OVCAR3 (cell line): ENCODE measurements around the genes USP28 and REXO2.

GRCh38 chr11:113290334-113290568 is 24.1 kb upstream of the TTC12 start:
- RRBS = no CpG with 5 or more reads among the region's 1 CpG

- RRBS = no CpG with 5 or more reads among the region's 6 CpGs
Measured at GRCh38 chr11:113338889-113339582, 24.7 kb downstream of the TTC12 start.

DNA sequence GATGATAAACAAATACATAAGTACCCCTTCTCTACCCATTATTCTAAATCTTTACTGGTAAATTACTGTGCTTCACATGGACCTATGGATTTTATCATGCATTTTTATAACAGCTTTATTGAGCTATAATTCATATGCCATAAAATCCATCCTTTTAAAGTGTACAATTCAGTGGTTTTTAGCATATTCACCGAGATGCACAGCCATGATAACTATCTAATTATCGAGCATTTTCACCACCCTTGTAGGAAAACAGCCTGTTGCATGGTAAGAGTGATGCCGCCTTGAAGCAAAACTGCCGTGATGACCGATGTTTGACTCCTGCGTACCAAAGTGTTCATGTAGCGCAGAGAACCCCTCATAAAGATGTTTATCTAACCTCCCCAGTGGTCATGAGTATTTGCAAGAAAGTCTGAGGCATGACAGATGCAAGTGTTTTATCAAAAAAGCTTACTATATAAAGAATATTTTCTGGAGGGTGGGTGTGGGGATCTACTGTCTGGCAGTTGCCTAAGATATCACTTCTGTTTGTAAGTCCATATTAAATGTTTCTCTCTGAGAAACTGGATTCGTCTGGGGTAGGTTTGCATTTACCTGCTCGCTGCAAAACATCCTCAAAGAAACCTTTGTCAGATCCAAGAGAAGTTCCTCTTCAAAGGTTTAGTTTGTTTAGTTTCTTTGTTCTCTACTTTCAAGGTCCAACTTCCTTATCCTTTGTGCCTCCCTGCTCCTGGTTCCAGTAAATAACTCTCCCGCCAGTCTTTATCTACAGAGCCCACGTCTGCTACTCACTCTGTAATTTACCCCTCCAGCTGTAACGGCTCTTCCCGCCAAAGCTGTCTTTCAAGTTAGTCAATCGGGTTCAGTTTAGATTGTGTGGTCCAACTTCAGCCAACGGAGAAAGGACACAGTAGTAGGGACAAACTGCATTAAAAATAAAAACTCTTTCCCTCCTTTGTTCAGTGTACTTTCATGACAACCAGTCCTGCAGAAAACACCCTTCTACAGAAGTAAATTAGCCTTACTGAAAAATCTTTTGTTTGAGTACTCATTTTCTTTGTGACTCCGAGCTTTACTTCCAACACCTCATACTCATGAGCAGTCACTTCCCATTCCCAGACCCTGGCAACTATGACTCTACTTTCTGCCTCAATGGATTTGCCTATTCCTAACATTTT is 41.2 kb downstream of the TMPRSS5 start:
- RRBS = no CpG with 5 or more reads among the region's 16 CpGs

GRCh38 chr11:113690652-113691360 is 15.3 kb downstream of the TMPRSS5 start:
- RRBS = no CpG with 5 or more reads among the region's 10 CpGs

- RRBS = no CpG with 5 or more reads among the region's 4 CpGs
Measured at GRCh38 chr11:113837804-113838593, 37.4 kb downstream of the USP28 start.

GRCh38 chr11:113875431-113876233 is at the start of gene USP28:
TSS of gene USP28 (minus strand) at chr11:113875572.
- RRBS = 5% methylated on average over 29 of the region's 76 CpGs

DNA sequence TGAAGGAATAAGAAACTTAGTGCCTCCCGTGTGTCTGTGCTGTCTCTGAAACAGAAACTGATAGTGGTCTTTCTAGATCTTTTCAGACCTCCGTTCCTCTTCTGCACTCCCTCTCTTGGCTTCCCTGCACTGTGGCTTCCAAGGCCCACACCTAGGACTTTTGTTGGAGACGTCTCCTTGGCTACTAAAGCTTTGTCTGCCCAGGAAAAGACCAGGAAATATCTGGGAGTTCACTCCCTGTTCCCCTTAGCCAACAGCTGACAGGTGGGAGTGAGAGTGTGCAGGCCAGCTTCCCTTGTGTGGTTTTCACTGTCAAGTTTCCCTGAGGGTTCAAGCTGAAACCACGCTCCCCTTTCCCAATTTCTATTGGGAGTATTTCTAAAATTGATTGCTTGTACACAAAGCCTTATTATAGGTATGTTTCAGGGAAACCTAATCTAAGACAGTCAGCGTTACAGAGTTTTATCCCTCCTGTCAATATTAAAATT is 10.0 kb upstream of the HTR3B start:
- RRBS = no CpG with 5 or more reads among the region's 5 CpGs

DNA sequence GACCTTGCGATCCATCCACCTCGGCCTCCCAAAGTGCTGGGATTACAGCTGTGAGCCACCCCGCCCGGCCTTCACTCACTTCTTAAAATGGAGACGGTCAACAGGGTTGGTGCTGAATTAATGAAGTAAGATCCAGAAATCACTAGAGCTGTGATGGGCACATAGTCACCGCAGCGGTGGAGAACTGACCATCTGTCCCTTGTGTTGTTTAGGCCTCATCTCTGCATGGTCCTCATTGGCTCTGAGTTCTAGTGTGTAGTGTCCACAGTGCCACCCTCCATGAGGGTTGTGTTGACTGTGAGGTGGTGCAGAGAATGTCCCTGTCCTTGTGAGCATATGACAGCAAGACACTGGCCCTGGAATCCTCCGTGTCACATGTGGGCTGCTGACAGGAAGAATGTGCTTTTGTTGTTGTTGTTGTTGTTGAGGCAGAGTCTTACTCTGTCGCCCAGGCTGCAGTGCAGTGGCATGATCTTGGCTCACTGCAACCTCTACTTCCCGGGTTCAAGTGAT is 7.5 kb downstream of the ZBTB16 start:
- RRBS = no CpG with 5 or more reads among the region's 10 CpGs

DNA sequence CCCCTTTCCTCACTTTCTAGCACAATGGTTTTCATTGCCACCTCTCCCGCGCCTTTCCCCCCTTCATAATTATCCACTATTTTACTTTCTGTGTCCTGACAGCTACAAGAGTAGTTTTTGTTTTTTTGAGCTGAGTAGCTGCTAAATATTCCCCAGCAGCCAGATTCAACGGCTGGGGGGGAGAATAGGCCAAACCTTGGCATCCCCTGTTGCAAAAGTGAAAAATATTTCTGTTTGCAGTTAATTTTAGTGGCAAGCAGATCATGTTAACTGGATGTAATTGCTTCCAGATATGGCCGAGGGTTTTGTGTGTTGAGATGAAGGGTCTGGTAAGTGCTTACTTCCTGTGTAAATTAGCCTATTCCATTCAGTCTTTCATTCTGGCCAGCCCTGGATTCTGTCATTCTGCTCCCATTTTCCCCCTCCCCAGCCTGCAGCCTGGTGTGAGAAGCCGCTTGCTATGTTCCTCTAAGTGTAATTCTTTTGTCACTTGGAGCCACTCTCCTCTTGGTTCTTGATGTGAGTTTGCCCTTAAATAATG is 17.4 kb downstream of the ZBTB16 start:
- RRBS = no CpG with 5 or more reads among the region's 5 CpGs

- RRBS = no CpG with 5 or more reads among the region's 3 CpGs
Measured at GRCh38 chr11:114098718-114099324, 39.3 kb downstream of the ZBTB16 start.

GRCh38 chr11:114110671-114111385 is 51.3 kb downstream of the ZBTB16 start:
- RRBS = no CpG with 5 or more reads among the region's 8 CpGs

DNA sequence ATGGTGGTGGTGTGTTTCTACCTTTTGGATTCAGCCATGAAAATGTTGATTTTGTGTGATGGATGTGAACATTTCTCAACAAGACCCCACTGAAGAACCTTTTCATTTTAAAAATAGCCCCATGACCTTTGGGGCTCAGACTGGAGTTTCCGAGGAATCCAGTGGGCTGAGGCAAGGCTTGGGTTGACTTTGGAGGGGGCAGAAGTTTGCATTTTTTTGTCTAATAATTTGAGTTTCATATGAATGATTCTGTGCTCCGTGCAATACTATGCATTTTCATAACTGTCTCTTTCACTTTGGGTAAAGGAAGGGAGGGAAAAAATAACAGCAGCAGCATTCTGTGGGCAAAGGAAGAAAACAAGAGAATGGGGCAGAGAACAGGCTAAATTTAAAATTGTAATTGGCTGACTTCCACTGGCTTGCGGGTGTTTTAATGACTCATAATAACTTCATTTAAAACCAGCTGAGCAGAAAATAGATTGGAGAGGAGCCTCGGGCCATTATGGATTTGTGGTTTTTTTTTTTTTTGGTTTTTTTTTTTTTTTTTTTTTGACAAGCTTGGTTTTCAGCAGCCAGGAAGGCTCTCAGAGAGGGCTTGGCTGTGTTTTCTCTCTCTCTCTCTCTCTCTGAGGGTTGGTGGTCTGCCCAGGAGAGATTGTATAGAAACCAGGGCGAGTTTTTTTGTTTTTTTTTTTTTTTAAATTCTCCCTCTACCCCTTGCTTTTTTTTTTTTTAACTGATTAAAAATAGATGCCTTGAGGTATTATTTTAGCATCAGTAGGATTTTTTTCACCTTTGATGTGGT is 107.4 kb downstream of the ZBTB16 start:
- RRBS = no CpG with 5 or more reads among the region's 5 CpGs

DNA sequence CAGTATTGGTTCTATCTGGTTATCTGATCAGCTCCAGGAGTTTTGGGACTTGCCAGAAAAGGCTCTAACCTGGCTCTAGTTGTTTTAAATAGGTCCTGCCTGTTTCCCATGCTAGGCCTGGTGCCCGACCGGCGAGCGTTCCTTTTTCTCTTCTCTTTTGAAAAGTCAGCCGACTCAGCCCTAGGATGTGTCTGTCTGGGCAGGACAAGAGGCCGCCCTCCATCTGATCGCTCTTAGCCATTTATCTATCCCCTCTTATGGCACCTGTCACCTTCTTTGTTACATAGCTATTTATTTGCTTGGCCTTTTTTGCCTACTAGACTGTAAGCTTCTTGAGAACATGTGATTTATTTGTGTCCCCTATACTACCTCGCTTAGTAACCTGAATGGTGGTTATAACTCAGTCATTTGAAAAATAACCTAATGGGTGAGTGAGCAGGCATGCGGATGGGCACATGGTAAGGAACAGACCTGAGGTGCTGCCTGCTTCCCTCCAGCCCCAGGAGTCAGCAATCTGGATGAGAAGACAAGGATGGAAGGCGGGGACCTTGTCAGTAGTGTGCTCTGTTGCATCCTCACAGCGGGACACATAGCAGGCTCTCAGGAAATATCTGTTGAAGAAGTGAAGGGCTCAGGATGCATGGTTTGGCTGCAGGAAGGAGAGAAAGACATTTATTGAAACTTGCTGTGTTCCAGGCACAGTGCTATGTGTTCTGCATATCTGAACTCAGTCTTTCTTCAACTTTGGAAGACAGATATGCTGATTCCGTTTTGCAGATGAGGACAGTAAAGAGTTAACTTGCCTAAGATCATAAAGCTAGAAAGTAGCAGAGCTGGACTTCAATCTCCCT is 108.5 kb downstream of the ZBTB16 start:
- RRBS = no CpG with 5 or more reads among the region's 12 CpGs

GRCh38 chr11:114172165-114172967 is 112.9 kb downstream of the ZBTB16 start:
- RRBS = no CpG with 5 or more reads among the region's 13 CpGs

DNA sequence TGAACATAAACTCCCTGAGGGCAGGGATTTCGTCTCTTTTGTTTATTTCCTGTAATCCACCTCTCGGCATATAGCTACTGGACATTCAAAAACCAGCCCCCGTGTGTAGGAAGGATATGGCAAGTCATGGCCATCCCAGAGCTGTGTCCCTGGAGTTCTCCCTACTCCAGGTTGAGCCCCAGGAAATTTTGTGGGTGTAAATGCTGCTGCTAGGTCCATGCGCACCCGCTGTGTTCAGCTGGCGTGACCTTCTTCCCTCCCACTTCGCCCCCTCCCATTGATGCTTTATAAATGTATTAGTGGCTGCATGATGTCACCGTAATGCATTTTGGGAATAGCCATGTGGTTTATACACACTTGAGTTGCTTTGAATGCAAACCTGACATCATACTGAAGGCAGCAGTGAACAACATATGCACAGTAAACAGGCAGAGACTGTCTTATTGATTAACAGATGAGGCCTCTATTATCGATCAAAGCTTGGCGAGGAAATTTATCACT is 113.7 kb upstream of the NNMT start:
- RRBS = no CpG with 5 or more reads among the region's 10 CpGs

DNA sequence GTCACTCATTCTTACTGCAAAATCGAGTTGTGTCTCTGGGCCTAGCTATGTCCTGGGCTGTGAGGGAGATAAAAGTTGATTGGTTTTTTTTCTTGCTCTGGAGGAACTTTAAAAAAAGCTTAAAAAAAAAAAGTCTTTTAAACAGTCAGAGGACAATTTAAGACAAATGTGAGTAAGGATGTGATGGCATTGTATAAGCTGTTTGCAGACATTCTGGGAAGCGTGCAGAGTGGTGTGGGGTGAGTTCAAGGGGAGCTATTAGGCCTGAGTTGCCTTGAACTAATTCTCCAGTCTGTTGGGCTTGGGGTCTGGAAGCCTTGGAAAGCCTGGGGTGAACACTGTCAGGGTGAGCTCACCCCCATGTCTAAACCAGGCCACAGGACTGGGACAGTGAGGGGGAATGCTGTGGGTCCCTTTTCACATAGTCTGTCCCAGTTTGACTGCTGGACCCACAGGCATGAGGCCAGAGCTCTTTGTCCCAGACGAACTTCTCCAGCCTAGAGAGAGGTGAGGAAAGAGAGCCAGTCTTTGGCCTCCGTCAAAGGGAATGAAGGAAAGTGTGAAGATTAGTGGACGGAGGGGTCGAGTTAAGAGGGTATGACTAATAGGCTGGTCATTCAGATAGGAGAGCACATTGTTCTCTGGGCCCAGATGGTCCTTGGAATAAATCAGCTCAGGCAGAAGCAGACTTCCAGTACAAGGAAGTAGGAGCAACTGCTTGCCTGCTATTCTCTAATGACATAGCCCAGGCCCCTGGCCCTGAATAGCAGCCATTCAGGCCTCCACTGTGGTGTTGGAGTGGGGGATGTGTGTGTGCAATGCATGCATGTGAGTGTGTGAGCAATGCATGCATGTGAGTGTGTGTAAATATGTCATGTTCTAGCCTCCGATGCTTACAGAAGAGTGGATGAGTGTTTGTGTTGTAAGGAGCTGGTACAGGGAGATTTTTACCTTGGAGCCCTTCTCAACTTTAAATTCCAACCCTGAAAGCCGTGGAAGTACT is 76.4 kb upstream of the NNMT start:
- RRBS = no CpG with 5 or more reads among the region's 8 CpGs

DNA sequence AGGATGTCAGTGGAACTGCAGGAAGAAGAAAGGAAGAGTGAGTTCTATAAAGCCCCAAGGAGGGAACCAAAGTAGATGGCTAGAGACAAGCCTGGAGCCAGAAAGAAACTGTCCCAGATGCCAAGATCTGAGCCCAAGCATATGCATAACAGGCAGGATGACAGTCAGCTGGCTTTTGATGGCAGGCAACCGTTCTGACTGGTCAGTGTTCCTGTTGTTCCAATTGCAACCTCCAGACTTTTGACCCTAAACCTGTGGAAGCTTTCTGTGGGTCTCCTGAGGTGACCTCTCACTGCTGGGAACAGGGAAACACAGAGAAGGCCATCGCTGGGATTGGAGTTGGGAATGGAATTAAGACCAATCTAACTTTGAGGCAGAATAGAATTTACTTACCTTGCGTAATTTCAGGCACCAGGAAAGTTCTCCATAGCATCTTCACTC is 21.6 kb upstream of the NNMT start:
- RRBS = no CpG with 5 or more reads among the region's 3 CpGs

- RRBS = no CpG with 5 or more reads among the region's 6 CpGs
Measured at GRCh38 chr11:114399457-114399879, 843 bp downstream of the C11orf71 start.

DNA sequence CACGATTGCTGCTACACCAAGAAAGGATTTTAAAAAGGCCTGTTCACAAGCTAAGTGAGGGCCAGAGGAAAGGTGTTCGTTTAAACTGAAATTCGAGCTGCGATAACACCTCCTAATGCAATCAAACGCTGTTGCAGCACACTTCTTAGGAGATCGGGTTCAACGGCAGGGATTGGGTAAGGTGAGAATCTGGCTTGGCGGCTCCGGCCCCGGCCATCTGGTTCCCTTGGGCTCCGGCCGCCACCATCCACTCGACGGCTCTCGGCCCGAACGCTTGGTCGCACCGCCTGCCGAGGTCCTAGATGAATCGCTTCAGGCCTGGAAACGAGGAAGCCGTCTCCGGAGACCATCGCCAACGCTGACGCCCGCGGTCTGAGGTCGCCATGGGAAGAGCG is 434 bp downstream of the C11orf71 start:
- RRBS = 2% methylated on average over 10 of the region's 31 CpGs

DNA sequence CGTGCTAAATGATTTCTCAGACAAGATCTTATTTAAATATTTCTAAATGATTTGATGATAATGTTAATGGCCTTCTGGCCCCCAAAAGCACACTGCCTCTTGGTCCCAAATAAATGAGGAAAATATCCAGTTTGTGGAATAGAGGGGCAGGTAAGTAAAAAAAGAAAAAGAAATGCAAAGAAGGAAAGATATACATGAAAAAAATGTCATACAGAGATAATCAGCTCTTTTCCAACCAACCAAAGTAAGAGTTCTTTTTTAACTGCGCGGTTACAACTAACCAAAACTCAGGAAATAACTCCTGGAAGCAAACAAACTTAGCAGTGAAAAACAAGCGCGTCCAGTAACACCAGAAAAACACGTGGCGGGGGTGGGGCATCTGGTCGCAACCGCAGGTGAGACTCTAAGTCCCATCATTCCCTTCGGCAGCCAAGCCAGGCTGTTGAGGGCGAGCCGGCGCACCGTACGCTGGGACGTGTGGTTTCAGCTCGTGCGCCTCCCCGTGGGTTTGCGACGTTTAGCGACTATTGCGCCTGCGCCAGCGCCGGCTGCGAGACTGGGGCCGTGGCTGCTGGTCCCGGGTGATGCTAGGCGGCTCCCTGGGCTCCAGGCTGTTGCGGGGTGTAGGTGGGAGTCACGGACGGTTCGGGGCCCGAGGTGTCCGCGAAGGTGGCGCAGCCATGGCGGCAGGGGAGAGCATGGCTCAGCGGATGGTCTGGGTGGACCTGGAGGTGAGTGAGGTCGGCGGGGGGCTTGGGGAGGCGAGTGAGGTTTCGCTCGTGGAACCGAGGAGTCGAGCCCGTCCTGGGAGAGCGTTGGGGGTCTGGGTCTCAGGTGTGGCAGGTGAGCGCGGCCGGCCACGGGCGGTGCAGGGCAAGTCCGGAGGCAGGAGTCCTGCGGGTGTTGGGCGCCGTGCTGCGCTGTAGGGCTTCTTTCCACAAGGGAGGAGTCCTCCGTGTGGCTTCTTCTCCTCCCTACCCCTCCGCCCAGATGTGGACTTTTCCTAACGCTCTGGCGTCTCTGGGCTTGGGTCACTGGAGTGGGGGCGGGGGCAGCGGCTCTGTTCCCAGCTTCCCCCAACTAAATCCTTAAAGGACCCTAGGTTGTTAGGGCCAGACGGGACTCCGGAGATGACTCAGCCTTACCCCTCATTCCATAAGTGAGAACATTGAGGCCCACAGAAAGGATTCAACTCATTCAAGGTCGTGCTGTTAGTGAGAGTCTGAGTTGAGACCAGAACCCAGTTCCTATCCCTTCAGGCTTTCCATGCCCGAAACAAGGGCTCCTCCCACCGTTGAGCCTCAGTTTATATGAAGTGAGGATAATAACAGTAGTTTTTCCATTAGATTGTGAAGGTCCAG is at the start of gene REXO2:
Gene REXO2, plus strand, starts transcription at position 523 of the 1,361 bp plus-strand sequence.
- RRBS = 7% methylated on average over 12 of the region's 70 CpGs